Kidney (tissue), 2 donors: ENCODE measurements around a stretch of chr14.

DNA sequence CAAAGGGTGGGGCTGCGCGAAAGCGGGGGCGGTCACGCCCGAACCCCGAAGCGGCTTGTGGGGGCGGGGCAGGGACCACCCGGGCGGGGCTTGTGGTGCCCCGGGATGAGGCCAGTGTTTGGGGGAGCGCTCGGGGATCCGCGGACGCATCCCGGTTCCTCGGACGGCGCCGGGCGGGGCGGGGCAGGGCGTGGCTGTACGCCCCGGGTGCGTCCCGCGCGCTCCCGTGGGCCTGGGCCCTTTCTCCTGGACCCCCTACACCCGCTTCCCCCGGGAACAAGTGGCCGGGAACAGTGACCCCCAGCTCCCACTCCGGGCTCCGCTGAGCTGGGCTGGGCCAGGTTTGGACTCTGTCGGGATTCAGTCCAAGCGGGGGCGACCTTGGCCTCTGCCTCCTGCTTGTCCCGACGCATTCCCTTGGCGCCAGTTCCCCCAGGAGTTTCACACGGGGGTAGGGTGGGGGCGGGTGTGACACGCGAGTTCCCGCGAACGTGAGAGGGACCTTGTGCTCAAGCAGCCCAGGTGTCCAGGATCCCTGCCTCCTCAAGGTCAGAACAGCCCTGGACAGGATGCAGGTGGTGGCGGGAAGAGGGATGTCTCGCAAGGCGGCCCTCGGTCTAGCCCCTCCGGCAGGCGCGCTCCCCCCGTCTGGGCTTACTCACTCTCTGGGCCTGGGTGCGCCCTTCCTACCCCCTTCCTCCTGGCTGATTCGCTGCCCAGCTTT lies 613 bp downstream of the CRIP2 start:
- PRO-cap: bidirectional peak, plus-strand start at position 238 of the sequence, minus-strand start at position 168 of the sequence; bidirectional peak, plus-strand start outside the sequence, minus-strand start at position 650 of the sequence
- RRBS: 2% methylated on average over 20 of the region's 60 CpGs

DNA sequence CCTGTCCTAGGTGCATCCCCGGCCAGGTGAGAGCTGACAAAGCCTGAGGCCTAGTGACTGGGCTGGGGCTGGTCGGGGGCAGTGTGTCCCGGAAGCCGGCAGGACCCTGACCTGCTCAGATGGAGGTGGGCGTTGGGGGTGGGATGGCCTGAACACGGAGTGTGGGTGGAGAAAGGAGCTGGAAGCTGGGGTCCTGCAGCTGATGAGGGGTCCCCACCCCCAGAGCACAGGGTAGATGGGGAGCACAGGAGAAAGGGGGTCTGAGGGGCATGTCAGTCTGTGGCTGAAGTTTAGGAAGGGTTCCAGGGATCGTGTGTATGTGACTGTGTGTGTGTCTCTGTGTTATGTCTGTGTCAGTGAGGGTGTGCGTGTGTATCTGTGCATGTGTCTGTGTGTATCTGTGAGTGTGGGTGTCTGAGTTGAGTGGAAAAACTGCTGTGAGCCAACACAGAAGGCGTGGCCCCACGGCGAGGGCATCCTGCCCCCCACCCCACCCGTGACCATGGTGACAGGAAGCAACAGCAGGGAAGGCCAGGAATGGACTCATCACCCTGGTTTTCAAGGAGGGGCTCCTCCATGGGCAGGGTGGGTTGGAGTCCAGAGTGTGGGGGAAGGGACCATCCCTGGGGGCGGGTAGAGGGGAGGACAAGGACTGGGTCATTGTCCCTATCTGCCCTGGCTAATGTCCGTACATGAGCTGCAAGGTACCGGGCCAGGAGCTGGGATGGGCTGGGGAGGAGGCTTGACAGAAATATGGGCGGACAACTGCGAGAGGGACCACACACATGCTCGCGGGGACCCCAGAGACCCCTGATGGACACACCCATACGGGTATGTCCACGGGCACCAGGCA lies 2.2 kb upstream of the CRIP1 start:
- PRO-cap: no peak
- RRBS: 61% methylated on average over 3 of the region's 21 CpGs

DNA sequence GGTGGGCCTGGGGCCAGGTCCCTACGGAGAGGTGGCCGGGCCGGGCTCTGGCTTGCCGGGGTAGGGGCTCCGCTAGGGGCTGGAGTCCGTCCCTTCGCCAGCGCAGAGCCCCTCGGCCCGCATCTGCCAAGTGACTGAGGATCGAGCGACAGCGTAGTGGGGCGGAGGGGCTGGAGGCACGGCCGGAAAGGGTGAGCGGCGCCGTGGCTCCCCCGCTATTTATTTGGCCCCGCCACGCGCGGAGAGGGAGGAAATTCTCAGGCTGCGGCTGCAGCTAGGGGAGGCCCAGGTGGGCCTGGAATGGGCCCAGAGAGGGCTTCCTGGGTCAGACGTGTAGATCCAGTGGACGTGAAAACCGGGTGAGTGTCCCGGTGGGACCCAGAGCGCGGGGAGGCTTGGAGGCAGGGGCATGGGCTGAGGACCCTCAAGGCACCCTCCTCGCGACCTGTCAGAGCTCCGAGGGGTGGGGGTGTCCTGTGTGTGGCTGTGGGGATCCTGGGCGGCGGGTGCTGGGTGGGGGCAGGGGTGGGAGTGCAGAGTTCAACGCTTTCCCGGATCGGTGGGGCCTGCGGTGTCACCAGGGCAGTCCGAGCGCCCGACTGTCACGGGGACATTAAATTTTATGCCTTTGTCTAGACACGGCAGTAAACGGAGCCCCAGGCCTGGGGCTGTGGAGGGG lies 836 bp downstream of the TMEM121 start:
- PRO-cap: no peak
- RRBS: 6% methylated on average over 9 of the region's 46 CpGs

GRCh38 chr14:105856461-105857647 lies 330.5 kb downstream of the TMEM121 start:
- PRO-cap: no peak
- RRBS: no CpG with 5 or more reads among the region's 5 CpGs

DNA sequence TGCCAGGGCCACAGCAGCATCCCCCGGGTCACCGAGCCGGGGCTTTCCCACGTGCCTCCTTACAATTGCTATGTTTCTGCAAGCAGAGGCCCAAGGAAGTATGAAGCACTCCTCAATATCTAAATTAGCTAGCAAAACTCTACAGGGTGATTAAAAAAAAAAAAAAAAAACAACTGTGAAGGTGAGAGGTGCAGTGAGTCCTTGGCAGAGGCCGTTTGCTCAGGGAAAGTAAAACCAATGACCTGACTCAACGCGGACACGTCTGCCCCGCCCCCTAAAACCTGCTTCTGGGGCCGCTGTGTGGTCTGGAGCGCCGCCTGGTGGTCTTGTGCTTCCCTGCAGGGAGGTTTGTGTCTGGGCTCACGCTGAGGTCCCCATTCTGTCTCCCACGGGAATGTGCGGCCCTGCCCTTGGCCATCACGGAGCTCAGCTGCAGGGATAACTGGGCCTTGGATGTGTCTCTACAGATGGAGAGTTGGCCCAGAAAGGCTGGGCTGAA lies 418.5 kb downstream of the TMEM121 start:
- PRO-cap: no peak
- RRBS: no CpG with 5 or more reads among the region's 16 CpGs

DNA sequence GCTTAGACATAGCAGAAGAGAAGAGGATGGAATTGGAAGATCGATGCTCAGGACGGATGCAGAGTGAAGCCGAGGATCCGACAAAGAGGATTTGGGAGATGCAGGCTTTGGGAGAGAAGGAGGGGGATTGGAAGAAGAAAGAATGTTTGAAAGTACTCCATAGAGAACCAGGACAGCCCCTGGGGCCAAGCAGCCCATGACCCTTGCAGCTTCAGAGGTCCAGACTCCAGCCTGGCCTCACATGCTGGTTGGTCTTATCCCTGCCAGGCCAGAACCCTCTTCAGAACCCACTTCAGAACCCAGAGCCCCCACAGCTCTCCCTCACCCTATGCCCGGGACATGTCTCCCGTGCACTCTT lies 441.1 kb downstream of the TMEM121 start:
- PRO-cap: no peak
- RRBS: no CpG with 5 or more reads among the region's 6 CpGs

GRCh38 chr14:106116945-106117346 lies 590.6 kb downstream of the TMEM121 start:
- PRO-cap: no peak
- RRBS: no CpG with 5 or more reads among the region's 5 CpGs

GRCh38 chr14:106324534-106324868 lies 798.1 kb downstream of the TMEM121 start:
- PRO-cap: no peak

DNA sequence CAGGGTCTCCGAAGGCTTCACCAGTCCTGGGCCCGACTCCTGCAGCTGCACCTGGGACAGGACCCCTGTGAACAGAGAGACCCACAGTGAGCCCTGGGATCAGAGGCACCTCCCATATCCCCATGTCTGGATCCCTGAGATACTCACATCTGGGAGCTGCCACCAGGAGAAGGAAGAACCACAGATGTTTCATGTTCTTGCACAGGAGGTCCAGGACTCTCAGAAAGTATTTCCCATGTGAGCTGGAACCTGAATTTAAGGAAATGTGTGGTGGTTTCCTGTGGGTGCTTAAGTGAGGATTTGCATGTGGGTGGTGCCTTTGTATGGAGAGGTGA lies 1101.1 kb downstream of the TMEM121 start:
- PRO-cap: no peak
- RRBS: no CpG with 5 or more reads among the region's 2 CpGs